ENCODE data around the genes AHCYL1 and CHI3L2.

GRCh38 chr1:109984447-109985585, at the start of gene AHCYL1:
Gene AHCYL1 (plus strand): TSS chr1:109984765.
- RRBS: 3% methylated on average over 30 of the region's 95 CpGs

GRCh38 chr1:110034843-110035447, 521 bp downstream of the STRIP1 start:
- RRBS: 2% methylated on average over 8 of the region's 44 CpGs

DNA sequence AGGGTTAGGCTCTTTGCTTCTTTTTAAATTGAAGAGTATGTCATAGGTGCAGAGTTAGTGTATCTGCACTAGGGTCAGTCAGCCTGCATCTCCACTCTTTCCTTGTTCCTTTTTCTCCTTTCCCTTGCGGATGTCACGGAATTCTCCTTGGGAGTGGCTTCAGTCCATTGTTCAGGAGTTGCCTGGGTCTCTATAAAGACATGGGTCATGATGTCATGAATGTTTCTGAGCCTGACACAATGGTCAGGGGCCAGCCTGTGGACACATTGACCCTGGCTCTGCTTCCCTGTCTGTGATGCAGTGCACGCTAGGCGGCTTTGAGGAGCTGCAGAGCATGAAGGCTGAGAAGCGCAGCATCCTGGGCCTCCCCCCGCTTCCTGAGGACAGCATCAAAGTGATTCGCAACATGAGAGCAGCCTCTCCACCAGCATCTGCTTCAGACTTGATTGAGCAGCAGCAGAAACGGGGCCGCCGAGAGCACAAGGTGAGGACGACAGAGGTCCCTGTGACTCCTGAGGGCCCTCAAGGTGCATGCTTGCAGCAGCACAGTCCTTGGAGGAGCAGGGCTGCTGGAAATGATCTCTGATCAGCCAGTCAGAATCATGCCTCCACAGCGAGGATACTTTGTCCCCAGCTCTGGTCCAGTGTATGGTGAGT, 8.5 kb downstream of the STRIP1 start:
- RRBS: no CpG with 5 or more reads among the region's 12 CpGs

GRCh38 chr1:110340744-110341683, 1.8 kb downstream of the RBM15 start:
- RRBS: no CpG with 5 or more reads among the region's 41 CpGs

- RRBS: no CpG with 5 or more reads among the region's 7 CpGs
Measured at GRCh38 chr1:110450036-110450625, 818 bp upstream of the PROK1 start.

DNA sequence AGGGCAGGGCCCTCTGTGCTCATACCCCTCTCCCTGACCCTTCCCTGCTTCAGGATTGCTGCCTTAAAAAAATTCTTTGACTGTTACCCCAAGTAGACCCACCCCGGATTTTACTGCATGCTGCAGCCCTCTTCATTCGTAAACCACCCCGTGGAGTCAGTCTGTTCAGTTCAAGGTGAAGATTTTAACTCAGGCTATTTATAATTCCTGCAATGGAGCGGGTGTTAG, 15.9 kb downstream of the PROK1 start:
- RRBS: no CpG with 5 or more reads among the region's 4 CpGs

GRCh38 chr1:110534032-110534347, 15.0 kb upstream of the KCNA10 start:
- RRBS: no CpG with 5 or more reads among the region's 3 CpGs

DNA sequence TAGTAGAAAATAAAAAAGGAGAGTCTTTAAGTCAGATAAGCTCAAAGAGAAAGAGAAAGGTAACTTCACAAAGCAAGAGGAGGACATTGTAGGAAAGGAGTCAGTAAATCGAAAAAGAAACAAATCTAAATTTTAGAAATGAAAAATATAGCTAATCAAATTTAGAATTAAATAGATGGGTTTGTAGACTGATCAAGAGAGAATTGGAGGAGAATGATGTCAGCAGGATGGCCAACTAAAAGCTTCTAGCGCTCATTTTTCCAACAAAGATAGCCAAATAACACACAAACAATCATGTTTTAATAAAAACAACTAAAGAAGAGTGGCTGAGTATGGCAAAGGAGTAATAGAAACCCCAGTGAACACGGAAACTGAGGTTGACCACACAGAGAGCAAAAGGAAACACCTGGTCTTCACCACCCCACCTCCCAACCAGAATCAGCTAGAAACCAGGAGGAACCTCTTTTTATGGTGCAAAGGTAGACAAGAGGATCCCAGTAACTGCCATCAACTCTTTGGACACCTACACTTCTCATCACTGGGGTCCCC, 85.9 kb upstream of the CD53 start:
- RRBS: no CpG with 5 or more reads among the region's 3 CpGs

GRCh38 chr1:110894082-110894938, 21.4 kb downstream of the CD53 start:
- RRBS: no CpG with 5 or more reads among the region's 4 CpGs

DNA sequence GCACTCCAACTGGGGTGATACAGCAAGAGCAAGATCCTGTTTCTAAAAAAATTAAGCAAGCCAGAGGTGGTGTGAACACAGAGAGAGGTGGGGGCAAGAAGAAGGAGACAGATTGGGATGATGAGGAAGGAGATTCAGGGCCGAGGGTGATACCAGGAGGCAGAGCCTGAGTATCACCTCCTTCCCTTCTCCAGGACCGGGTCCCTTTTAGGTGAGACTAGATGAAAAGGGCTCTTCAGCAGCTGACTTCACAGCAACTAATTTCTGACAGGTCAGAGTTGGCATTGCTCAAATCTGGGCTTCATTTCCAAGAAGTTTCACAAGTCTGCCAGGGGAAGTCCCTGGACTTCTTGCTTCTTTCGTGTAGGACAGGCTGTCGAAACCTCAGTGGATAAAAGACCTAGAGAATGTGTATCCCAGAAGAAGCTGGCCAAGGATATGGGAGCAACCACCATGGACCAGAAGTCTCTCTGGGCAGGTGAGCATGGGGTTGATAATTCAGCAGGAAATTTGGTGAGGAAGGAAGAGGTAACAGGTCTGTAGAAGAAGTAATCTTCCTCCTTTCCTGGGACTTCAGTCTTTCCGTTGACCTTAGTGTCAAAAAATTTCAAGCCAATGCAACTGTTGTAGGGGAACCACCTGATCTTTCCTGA, at the start of gene CHI3L2:
Gene CHI3L2 (plus strand): TSS at position 422 of the 653 bp plus-strand sequence.
- RRBS: no CpG with 5 or more reads among the region's 5 CpGs

DNA sequence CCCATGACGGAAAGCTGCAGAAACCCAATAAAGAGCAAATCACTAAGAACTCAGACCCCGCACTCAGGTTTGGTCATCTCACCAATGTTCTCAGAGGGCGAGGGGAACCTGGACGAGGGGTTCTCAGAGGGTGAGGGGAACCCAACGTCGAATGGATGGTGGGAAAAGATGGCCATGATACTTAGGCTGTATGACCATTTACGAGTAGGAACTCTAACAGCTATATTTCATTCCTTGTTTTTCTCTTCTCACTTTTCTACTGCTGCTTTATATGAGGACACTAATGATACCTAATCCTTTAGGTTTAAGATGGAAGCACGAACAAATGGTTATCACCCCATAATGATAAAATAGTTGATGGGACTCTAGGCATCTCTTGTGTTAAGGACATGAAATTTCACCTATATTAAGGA, 7.9 kb upstream of the OVGP1 start:
- RRBS: no CpG with 5 or more reads among the region's 8 CpGs

GRCh38 chr1:111510118-111510524, 6.7 kb upstream of the ADORA3 start:
- RRBS: no CpG with 5 or more reads among the region's 5 CpGs

DNA sequence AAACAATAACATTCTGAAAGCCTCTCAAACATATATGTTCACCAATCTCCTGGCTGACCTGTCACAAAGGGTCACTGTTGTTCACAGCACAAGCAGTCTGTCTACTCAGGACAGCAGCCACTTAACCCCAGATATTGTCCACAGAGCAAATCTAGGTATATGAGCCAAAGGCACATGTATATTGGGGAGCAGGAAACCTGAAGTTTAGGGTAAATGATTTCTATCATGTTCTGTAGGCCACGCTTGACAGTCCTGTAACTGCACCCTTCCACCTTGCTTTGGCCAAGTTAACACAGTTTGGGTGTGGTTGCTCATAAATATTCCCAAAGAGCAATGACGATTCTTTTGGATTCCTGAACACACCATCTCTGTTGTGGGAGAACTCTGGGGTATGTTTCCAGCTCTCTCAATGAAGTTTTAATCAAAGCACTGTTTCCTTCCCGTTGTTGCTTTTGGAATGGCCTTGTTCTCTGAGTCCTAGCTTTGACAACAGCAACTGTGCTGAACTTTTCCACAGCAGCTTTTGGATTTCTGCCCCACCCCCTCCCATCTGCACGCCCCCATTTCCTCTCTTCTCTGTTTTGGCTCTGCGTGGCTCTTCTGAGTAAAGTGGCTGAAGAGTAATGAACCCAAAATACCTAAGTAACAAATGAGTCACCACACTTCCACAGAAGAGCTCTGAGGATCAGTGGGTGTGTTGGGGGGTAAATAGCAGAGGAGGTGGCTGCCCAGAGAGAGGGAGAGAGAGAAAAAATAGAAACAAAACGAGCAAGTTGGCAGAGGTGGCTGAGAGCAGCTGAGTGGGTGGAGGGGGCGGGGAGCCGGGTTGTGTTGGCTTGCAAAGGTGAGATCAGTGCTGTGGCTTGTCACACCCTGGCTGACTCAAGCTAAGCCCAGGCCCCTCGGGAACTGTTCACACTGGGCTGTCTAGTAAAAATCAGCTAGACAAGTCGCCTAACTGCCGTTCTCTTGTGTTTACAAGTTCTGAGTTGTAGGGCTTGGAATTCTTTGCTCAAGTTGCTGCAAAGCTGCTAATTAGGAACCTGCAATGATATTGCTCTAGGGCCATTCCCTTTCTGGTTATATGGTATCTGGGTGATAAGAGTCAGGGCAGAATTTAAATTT, 27.0 kb upstream of the RAP1A start:
- RRBS: no CpG with 5 or more reads among the region's 11 CpGs

DNA sequence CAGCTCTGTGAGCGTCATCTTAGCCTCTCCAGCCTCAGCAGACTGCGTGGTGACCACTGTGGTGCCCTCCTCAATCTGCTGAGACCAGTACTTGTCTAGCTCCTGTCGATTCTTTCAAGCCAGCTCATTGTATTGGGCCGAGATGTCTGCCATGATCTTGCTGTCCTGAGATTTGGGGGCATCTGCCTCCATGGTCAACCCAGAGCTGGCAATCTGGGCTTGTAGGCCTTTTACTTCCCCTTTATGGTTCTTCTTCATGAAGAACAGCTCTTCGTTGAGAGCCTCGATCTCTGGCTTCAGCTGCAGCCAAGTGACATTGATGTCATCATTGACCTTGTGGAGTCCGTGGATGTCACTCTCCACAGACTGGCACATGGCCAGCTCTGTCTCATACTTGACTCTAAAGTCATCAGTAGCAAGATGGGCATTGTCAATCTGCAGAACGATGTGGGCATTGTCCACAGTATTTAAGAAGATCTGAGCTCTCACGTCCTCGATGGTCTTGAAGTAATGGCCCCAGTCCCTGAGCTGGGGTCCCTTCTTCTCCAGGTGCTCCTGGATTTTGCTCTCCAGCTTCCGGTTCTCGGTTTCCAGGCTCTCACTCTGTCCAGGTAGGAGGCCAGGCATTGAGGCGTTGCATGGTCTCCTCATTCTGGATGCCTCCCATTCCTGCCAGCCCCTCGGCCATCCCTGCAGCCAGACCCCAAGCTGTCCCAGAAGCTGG, 29.3 kb downstream of the RAP1A start:
- RRBS: no CpG with 5 or more reads among the region's 14 CpGs

DNA sequence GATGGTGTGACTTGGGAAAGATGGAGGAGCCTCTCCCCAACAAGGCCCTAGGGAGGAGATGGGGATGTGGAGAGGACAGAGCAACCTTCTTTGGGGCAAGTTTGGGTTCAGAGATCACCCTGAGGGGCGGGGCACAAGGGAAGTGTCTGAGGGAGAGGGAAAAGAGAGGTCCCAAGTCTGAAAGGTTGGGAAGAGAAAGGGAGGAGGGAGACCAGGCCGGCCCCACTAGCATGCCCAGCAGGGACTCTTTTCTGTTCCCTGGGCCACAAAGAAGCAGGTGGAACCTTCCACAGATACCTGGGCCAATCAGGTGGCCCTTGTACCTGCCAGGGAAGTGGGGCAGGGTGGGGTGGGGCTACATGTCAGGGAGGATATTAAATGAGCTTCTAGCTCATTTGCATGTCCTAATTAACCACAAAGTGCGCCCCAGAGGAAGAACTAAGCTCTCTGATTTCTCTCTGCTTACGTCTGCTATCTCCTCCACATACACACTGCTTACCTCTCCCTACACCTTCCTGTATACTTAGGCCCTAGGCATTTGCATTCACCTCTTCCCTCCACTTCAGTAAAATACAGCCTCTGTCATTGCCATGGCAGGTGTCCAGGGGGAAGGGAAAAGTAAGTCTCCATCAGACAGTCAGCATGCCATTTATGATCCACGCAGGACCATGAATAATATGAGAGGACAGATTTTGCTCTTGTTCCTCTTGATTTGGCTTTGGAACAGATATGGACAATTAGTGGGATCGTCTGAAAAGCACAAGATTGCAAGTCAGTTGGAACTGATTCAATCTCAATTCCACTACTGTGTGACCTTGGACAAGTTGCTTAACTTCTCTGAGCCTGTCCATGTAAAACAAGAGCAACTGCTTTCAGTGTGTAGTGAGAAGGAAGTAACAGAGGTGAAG, 15.7 kb downstream of the INKA2 start:
- RRBS: no CpG with 5 or more reads among the region's 6 CpGs

GRCh38 chr1:111737582-111738167, 1.5 kb downstream of the INKA2 start:
- RRBS: no CpG with 5 or more reads among the region's 6 CpGs

DNA sequence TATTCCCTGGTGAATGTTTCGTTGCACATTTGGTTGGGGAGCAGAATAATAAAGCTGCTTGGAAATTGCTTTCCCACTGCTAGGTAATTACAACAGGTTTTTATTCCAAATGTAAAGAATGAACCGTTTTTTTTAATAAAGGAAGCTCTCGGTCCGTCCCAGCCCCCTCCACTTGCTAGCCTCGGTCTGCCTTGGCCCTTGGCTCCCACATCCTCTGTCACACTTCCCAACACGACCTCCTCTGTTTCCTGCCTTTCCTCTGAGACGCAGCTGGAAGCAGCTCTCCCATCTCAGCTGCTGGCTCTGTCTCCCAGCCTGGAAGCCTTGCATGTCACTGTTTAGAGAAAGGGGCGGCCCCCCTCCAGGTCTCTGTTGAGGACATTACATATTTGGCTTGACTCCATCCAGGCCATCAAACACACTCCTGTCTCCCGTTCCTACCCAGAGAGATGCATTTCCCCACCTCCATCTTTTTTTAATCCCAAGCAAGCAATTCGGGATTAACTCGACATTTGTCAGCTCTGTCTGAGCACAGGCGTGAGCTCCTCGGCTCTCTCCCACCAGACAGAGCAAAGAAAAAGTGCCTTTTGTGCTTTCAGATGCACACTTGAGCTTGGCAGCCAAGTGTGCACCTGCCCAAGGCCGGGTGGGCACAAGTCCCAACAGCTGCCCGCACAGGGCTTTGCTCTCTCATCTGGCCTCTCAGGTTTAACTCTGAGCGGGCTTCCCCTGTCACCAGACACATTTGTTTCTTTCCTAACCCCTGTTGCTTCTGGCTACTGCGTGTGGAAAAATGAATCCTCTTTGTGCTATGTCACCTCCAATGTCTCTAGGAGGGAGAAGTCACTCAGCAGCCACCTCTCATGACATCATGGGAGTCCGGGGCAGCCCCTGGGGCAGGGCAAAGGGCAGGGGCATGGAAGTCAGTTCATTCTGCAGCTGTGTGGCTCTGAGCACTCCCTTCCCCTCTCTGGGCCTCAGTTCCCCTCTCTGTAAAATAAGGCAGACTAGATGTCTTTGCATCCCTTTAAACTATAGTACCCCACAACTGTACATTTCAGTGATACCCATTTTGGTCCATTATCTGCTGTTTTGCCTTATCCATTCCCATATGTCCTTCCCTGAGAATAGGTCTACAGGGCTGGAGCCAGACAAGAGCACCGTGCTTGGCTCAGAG, 108.3 kb downstream of the KCND3 start:
- RRBS: no CpG with 5 or more reads among the region's 19 CpGs

GRCh38 chr1:112056290-112056894, 66.9 kb upstream of the KCND3 start:
- RRBS: no CpG with 5 or more reads among the region's 6 CpGs

GRCh38 chr1:112264644-112264941, 131.4 kb upstream of the CTTNBP2NL start:
- RRBS: no CpG with 5 or more reads among the region's 2 CpGs

DNA sequence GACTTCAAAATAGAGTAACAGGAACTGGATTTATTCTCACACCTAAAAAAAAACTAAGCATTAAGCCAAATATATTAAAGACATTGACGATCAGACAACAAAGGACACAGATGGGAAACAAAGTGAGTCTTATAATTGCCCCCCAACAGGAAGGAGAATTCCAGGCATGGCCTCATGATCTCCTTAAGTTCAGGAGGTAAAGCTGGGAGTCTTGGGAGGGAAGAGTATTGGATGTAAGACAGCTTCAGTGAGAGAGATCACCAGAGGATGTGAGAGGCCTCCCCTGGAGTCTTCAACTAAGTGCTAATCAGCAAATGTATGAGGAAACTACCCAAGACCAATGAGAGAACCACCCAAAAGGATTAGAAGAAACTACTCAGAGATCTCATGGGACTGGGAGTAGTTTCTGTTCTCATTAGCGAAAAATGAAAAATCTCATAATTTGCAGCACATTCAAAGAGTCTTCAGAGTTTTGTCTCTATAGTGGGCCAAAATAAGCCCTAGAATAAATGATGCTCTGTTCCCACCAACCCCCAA, 36.7 kb upstream of the WNT2B start:
- RRBS: no CpG with 5 or more reads among the region's 2 CpGs